ENCODE data around the genes DUSP6 and ATP2B1.

GRCh38 chr12:89352136-89352574 lies at the start of gene DUSP6:
Gene DUSP6 (minus strand): TSS chr12:89352501.
- PRO-cap, result bidirectional peak, plus-strand start at chr12:89352170, minus-strand start at chr12:89352004; unidirectional peak, minus-strand start at chr12:89352256; bidirectional peak, plus-strand start at chr12:89352781, minus-strand start at chr12:89352497

GRCh38 chr12:89352575-89352832 lies 203 bp upstream of the DUSP6 start:
- PRO-cap, result bidirectional peak, plus-strand start at chr12:89352781, minus-strand start at chr12:89352497

DNA sequence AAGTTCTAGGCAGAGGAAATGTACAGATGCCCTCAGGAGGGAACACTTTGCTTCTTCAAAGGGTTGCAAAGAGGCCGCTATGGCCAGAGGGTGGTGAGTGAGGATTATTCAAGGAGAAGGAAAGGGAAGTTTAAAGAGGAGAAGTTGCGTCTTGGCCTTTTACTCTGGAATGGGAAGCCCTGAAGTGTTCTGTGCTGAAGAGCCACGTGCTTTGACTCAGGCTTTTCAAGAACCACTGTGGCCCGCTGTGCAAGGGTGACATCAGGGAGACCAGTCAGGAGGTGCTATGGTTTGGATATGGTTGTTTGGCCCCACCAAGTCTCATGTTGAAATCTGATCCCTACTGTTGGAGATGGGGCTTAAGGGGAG lies 65.9 kb upstream of the DUSP6 start:
- PRO-cap, result no peak

DNA sequence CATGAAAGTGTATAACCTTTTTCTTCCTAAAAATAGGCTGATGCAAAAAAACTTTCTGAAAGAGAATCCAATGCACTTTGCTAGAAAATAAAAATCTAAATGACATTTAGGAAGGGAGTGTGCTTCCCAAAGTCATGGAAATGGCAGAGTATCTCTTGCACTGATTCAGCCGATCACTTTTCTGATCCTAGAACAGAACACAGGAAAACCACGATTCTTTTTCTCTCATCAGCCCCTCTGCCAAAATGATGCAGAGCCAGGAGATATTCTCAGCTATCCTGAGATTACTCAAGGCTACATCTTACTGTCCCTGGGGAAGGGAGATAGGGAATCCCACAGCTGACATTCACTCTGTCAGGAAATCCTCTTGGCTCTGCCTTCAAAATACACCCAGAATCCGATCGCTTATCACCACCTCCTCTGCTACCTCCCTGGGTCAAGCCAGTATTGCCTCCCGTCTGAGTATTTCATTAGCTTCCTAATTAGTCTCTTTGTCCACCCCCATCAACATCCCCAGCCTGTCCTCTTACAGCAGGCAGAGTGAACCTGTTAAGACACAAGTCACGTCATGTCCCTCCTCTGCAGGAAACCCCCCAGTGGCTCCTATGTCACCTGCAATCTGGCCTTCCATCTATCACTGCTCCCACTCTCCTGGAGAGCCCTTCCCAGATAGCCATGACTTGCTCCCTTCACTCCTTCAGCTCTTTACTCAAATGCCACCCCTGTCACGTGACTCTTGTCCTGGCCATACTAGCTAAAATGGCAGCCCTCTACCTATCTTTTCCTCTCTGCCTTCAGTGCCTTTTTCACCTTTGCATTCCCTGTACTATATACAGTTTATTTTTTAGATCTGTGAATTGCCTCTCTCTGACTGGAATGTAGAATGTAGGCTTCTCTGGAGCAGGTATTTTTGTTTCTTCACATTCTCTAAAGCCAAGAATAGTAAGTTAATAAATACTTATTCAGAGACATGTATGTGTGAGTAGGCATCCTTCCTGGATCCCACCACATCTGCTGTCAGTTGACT lies 70.4 kb downstream of the GALNT4 start:
- PRO-cap, result no peak

- PRO-cap, result no peak
These were observed 78.1 kb downstream of the ATP2B1 start for GRCh38 chr12:89630470-89630923.

- PRO-cap, result no peak
These were observed 11.6 kb downstream of the ATP2B1 start for GRCh38 chr12:89696907-89697580.

GRCh38 chr12:89708560-89709246 lies at the start of gene ATP2B1:
Gene ATP2B1 (minus strand): TSS chr12:89708838.
- PRO-cap, result bidirectional peak, plus-strand start at chr12:89709081, minus-strand start at chr12:89708836

DNA sequence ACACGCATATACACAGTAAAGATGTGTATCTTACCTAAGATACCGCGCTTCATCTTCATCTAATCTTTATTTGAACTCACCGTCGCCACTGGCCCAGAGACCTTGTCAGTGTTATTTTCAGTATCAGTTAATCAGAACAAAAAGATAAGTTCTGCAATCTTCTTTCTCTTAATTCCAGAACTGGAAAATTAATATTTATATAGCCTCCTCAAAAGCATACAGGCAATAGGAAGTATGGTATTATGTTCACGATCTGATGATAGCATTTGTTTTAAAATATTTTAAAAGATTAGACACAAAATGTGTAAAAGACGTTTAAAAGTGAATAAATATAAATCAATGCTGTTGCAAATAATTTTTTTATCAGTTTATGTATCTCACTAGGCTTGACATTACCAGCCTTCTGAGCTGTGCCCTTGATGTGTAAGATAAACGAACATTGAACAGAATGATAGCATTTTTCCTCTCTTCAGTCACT lies 1.9 kb upstream of the ATP2B1 start:
- PRO-cap, result no peak

GRCh38 chr12:90299193-90299625 lies 590.6 kb upstream of the ATP2B1 start:
- PRO-cap, result no peak

DNA sequence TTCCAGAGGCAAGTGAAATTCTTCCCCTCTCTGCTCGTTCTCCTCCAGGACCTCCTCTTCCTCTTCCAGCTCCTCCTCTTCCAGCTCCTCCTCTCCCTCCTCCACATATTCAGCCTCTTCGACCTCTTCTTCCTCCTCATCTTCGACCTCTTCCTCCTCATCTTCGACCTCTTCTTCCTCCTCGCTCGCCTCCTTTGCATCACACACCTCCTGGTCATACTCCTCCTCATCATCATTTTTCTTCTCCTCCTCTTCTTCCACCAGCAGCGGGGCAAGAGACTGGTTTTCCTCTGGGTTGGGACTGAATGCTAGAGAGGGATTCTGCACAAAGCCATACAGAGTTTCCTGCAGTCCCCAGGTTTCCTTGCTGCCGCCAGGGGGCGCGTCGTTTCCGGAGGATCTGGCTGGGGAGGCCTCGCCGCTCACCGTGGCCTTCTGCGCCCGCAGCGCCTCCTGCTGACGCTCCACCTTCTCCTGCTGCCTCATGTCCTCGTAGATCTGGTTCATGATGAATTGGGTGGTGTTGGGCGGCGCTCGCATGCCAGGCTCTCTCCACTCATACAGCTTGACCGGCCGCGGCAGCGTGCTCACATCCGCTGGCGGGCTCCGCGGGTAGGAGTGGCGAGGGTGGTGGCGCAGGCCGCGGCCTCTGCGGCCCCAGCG lies 1.2 kb downstream of the CCER1 start:
- PRO-cap, result no peak

- PRO-cap, result no peak
These were observed 42.7 kb upstream of the DCN start for GRCh38 chr12:91225183-91225765.

DNA sequence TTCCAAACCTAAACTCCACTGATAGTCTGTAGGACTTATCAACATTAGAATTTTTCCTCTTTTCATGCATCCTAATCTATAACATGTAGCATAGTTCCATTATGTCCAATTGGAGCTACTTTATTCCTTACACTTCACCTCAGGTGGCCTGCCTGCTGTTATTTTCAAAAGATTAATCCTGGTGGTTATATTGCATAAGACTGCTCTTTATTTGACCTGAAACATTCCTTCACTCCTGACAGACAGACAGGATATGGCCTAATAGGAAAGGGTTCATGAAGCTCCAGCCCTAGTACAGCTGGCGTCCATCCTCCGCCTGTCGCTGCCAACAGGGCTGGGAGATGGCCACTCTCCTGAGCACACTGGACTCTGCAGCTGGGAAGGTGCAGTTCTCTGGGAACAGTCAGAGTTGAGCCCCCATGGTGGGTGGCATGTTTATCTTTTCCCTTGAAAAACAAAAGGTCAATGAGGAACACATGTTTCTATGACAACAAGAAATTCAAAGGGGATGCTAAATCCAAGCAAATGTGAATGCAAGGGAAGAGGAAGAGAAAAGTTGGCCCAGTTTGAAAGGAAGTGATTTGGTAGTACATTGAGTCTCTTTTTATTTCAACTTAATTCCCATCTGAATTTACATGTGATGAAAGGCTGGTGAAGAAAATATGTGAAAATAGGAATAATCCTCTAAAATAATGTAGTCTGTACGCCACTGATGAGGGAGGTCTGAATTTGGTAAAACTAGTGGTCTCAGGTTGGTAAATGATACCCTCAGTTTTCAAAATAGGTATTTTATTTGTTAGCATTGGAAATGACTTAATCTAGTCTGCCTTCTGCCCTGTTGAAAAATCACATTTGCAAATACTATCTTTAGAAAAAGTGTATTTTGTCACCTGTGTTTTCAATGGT lies 89.9 kb upstream of the DCN start:
- PRO-cap, result no peak

DNA sequence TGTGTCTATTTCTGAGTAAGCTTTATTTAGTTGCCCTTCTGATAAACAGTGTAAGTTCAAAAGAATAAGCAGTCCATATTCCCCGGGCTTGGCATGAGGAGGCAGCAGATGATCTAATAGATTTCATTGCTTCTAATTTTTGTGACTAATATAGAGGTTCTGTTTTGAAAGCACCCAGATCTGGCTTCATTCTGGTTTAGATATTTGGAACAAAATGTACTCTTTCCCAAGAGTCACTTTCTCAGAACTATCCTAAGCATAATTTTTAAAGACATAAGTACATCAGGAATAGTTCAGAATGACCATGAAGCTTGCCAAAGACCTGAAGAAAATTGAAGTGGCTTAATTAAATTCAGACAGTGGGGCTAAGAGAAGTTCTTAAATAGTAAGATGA lies 290.9 kb downstream of the BTG1 start:
- PRO-cap, result no peak

GRCh38 chr12:91983076-91983299 lies 162.7 kb downstream of the BTG1 start:
- PRO-cap, result no peak

GRCh38 chr12:92093802-92094397 lies 51.7 kb downstream of the BTG1 start:
- PRO-cap, result no peak

DNA sequence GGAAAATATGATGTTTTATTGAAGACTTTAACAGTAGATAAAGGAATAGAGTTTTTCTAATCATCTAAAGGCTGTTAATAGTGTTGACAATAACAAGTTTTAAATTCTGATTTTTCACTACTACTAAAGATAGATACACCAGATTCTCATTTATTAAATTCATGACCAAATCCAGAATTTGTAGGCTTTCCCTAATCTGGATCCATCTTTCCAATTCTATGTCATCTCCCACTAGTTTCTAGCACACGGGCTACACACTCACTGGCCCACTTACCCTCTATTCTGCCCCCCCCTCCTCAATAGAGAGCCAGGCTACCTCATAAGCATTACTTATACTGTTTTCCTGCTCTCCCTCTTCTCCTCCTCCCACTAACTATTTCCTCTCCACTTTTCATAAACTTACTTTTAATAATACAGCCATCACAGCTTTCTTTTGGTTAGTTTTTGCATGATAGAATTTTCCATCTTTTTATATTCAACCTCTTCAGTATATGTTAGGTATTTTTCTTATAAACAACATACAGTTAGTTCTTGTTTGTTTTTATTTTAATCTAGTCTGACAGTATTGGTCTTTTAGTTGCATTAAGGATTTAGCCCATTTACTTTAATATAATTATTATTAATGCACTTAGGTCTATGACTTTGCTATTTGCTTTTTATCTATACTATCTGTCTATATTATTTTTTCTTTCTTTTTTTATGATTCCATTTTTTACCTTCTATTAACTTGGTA lies 32.3 kb downstream of the BTG1 start:
- PRO-cap, result no peak

DNA sequence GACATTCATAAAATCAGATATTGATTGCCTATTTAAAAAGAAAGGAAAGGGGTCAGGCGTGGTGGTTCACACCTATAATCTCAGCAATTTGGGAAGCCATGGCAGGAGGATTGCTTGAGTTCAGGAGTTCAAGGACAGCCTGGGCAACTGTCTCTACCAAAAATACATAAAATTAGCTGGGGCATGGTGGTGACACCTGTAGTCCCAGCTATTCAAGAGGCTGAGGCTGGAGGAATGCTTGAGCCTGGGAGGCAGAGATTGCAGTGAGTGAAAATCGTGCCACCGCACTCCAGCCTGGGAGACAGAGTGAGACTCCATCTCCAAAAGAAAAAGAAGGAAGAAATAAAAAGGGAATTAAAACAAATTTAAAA lies 20.7 kb downstream of the BTG1 start:
- PRO-cap, result no peak

DNA sequence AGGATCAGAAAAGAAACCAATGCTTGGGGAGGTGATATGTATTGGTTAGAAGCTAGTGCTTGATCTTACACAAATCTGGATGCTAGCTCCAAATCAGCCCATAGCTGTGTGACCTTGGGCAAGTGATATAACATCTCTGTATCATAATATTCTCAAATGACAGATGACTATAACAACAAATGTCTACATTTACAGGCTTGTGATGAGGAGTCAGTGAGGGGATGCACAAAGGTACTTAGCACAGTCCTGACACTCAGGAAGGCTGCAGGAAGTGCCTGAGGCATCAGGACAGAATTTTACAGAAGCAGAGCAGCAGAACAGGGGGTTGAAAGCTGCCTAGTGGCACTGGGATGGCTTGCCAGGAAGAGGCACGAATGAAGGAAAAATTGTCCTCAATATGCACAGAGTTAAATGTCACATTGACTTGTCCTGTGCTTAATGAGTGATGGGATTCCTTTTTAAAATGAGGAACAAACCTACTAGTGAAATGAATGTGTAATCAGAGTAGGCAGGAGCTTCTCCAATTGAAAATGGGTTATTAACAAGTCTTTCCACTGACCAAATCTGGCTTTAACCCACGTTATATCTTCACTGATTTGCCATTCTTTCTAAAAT lies 11.8 kb downstream of the BTG1 start:
- PRO-cap, result no peak

DNA sequence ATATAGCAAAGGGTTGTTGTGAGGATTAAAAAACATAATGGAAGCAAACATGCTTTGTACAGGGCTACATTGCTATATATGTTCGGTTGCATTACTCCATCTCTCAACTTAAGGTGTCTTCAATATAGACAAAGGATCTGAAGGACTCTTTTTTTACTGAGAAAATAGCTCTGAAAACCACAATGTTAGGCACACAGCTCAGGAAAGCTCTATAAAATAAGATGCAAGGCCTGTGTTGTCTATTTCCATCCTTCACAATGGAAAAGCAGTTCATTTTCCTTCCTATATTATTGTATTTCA lies 8.0 kb downstream of the BTG1 start:
- PRO-cap, result no peak

DNA sequence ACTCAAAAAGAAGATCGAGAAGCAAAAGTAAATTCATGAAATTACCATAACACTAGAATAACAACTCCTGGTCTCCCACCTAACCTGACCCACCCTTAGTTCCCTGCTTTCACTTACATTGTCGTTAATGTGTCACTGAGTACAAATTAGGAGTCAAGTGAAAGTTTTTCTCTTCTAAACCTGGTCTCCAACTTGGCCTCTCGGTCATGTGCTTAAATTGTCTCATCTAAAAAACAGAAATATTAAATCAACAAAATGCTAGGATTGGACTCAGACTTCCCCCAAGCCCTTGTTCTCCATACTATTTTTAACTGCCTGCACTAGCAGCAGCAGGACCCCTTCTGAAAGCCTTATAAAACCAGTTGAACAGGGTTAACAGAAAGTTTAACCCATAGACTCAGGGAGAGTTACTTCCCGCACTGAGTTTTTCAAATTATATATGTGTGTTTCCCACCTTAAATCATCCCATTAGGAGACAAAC lies 1.9 kb upstream of the BTG1 start:
- PRO-cap, result no peak